CD14-positive monocyte (primary cell): ENCODE results near the genes FOXC1 and RIPK1.

DNA sequence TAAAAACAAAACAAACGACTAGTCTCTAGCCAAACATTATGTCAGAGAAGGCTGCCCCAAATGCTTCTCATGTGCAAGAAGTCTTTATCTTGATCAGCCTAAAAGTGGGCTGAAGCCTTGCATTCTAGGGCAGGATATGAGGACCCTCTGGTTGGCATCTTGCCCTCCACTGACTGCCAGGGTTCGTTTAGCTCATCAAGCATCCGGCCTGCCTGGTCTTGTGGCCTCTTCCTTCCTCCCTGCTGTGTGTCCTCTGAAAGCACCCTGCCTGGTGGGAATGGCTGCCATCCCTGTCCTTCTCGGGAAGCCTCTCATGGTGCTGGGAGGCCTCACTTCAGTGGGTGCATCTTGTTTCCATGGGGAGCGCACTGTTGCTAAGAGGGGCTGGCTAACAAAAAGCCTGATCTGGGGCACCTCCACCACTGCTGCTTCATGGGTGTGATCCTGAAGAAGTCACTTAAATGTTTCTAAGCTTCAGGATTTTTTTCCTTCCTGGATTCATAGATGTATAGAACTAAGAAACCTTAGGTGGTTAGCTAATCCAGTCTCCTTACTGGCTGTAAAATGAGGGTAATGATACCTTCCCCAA is 4.5 kb downstream of the DUSP22 start:
- CAGE, long polyA plus RNA, result no peak

- CAGE, long polyA plus RNA, result no peak
These were observed 24.7 kb downstream of the DUSP22 start for GRCh38 chr6:317045-317289.

DNA sequence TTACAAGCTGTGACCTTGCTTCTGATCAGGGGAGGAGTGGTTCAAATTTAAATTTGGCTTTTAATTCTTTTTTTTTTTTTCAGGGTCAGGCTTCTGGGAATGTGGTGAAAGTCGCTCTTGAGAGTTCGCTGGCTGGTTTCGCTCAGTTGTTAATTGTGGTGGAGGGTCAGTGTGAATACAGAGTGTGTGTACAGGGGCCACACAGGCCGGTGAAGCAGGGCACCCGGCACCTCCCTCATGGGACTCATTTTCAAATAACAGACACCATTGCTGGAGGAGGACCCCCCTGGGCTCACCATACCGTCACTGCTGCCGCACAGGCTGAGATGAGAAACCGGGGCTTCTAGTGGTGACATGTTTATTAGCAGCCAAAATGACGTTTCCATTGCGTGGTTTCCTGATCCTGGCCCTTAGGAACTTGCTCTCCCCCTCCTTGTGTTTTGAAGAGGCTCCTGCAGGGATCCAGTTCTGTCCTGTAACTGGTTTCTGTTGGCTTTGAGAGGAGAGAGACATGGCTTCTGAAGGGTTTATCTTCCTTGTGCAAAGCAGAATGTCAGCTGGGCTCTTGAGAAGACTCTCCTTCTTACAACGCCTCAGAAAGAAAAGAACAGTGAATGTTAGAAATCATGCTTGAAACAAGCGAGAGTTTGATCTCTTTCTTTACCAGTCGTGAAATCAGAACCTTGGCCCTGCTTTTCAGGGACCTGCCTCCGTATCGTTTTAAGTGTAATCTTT is 37.7 kb downstream of the DUSP22 start:
- CAGE, long polyA plus RNA, result no peak

- CAGE, long polyA plus RNA, result no peak
These were observed 53.3 kb downstream of the IRF4 start for GRCh38 chr6:444853-445290.

GRCh38 chr6:591064-591816 is 65.7 kb downstream of the HUS1B start:
- CAGE, long polyA plus RNA, result no peak

DNA sequence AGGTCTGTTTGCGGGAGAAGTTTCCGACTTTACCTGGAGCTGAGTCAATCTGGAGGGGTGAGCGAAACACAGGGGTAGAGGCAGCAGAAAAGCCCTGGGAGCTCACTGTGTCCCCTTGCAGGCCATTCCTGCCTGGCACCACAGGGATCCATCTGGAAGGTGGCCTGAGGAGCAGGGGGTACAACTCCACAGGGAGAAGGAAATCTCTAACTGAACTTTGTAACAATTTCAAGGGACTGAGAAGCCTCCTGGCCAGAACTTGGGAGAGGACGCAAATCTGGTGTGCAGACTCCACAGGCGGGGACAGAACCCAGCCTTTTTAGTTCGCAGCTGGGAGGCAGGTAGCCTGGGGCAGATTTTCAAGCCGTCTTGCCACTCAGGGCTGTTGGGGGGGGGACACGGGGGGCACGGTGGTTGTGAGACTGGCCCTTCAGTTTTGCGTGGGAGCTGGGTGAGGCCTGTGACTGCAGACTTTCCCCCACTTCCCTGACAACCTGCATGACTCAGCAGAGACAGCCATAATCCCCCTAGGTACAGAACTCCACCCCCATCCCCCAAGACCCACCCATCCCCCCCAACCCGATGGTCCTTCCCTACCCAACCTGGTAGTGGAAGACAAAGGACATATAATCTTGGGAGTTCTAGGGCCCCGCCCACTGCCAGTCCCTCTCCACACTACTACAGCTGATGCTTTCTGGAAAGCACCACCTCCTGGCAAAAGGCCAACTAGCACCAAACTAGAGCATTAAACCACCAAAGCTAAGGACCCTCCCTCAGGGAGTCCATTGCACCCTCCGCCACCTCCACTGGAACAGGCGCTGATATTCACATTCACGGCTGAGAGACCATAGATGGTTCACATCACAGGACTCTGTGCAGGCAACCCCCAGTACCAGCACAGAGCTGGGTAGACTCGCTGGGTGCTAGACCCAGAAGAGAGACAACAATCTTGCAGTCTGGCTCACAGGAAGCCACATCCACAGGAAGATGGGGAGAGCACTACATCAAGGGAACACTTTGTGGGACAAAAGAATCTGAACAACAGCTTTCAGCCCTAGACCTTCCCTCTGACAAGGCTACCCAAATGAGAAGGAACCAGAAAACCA is 3.1 kb upstream of the HUS1B start:
- CAGE, long polyA plus RNA, result no peak

- CAGE, long polyA plus RNA, result no peak
These were observed 9.2 kb downstream of the EXOC2 start for GRCh38 chr6:683405-684397.

DNA sequence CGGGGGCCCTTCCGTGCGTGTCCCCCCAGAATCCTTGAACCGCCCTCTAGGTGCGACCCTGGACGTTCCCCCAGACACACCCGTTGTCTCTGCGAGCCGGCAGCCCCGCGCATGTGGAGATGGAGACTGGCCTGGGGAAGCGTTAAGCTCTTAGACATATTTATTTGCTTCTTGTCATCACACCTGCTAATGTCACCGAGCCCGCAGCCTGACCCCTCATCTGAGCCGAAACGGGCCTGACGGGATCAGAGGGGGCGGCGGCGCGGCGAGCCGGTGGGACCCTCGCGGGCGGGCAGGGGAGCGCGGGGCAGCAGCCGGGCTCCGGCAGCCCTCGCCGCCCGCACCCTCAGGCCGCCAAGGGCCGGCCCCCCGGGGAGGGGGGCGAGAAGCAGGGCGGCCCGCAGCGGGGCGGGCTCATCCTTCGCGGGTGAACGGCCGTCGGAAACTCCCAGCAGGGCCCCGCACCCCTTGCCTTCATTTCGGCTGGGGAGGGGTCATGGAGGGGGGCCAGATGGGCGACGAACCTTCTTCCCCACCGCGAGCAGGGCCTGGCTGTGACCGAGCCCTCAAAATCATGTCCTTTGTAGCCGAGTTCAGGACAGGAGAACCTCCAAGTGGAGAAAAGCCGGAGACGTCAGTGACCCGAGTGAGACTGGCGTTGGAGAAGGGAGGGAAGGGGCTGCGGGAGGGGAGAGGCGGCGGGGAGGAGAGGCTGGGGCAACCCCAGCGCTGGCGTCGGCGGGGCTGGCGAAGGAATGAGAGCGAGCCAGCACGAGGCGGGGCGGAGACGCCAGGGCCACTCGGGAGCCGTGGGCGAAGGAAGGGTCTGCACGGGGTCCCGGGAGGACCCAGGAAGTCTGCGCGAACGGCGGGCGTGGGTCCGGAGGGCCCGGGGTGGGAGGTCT is 733 bp upstream of the FOXC1 start:
- CAGE, long polyA plus RNA, result no peak

DNA sequence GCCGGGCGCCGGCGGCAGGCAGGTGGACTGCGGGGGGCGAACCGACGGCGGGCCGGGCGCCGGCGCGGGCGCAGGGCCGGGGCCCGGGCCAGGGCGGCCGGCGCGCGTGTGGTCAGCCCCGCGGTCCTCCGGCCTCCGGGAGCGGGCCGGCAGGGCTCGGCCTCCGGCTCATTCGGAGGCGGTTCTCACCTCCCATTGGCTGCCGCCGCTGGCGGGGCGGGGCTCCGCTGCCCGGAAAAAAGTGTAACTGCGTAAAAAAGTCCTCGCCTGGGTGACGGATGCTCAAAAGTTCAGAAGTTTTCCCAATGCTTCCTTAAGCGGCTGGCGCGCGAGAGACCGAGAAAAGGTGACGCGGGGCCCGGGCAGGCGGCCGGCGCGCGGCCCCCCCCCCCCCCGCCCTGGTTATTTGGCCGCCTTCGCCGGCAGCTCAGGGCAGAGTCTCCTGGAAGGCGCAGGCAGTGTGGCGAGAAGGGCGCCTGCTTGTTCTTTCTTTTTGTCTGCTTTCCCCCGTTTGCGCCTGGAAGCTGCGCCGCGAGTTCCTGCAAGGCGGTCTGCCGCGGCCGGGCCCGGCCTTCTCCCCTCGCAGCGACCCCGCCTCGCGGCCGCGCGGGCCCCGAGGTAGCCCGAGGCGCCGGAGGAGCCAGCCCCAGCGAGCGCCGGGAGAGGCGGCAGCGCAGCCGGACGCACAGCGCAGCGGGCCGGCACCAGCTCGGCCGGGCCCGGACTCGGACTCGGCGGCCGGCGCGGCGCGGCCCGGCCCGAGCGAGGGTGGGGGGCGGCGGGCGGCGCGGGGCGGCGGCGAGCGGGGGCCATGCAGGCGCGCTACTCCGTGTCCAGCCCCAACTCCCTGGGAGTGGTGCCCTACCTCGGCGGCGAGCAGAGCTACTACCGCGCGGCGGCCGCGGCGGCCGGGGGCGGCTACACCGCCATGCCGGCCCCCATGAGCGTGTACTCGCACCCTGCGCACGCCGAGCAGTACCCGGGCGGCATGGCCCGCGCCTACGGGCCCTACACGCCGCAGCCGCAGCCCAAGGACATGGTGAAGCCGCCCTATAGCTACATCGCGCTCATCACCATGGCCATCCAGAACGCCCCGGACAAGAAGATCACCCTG is at the start of gene FOXC1:
FOXC1 (plus strand) TSS at position 281 of the 1,114 bp plus-strand sequence.
- CAGE, long polyA plus RNA, result no peak

DNA sequence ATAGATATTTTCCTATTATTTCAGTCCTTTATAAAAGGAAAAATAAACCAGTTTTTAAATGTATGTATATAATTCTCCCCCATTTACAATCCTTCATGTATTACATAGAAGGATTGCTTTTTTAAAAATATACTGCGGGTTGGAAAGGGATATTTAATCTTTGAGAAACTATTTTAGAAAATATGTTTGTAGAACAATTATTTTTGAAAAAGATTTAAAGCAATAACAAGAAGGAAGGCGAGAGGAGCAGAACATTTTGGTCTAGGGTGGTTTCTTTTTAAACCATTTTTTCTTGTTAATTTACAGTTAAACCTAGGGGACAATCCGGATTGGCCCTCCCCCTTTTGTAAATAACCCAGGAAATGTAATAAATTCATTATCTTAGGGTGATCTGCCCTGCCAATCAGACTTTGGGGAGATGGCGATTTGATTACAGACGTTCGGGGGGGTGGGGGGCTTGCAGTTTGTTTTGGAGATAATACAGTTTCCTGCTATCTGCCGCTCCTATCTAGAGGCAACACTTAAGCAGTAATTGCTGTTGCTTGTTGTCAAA is 3.6 kb downstream of the FOXC1 start:
- CAGE, long polyA plus RNA, result no peak

DNA sequence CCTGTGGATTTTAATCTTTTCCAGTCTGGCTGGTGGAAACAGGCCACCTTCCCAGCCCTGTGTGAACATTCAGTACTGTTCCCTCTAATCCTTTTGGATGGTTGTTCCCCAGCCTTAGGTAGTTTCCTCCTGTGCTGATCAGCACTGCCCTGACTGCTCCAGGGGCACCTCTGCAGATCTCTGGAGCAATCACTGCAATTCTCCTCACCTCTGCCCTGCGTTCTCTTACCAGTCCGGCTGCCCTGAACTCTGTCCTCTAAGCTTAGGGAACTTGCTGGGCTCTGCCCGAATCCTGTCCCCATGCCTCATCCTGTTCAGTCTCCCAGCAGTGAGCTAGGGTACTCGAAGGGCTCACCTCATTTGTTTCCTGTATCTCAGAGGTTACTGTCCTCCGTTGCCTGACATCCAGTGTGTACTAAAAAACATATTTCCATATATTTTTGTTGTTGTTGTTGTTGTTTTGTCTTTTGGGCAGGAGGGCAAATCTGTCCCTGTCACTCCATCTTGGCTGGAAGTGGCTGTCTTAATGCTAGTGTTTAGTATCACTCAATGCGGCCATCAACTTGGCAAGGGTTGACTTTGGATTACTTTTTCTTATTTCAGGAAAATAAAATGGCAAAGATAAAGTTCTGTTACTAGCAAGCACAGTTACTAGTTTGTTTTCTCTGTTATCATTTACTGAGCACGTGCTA is 83.6 kb downstream of the FOXC1 start:
- CAGE, long polyA plus RNA, result no peak

DNA sequence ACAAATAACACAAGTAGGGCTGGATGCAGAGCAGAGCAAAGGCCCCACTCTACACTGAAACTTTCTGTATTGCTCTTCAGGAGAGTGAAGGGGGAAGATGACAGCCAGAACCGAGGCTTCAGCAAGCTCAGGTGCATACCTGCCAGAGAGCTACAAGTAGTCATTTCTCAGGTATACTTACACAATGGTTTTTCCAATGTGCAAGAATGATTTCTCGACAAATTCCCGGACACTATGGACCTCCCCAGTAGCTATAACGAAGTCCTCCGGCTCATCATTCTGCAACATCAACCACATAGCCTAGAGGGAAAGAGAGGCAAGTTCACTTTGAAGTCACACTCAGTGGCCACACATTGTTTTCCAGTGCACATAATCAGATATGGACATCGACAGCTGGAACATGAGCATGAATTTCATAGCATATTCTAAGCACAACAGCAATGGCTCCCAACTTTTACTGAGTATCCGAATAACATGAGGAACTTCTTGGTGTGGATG is 132.6 kb downstream of the FOXC1 start:
- CAGE, long polyA plus RNA, result no peak

DNA sequence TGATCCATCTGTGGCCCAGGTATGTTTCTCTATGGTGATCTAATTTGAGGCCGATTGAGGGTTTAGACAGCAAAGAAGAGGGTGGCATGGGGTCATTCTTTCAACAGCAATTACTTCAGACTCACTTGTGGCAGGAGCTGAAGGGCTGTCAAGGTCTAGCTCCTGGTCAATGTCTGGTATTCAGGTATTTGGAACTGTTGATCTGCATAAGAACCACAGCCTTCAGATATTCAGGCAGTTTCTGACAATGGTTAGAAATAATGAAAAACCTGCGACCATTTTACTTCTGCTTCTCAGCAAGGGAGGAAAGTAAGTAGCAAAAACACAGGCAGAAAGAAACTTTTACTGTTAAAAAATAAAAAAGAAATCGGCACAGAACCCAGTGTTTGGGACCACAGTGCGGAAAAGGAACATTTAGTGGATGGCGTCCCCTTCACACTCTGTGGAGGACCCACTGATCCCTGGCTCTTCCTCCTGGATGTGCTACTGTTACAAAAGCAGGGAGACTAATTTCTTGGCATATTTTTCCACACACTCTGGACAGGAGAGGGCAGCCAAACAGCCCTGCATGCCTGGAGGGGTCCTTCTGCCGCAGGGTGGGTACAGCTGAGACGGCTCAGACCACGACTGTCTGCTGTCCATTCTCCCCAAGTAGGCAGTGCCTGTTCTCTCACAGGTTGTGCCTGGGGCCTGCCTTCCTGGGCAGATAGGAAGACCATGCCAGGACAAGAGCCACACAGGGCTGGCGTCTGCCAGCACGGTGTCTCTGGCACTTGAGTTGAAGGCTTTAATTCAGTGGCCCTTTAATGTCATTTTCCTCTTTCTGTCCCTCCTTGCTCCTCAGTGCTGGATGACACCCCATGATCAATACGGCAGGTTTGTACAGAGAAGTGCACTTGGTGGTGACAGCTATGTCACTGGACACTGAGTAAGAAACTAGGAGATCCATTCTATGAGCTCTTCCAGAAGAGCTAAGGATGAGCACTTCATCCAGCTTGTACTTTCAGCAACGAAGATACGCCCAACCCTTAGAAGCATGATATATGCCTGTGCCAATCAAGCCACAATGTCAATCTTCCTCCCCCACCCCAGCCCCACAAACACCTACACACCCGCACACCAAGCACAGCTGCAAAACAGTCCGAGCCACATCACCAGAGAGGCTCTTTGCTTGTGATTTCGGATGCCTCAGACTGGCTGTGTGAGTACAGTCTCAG is 260.1 kb downstream of the FOXC1 start:
- CAGE, long polyA plus RNA, result no peak

DNA sequence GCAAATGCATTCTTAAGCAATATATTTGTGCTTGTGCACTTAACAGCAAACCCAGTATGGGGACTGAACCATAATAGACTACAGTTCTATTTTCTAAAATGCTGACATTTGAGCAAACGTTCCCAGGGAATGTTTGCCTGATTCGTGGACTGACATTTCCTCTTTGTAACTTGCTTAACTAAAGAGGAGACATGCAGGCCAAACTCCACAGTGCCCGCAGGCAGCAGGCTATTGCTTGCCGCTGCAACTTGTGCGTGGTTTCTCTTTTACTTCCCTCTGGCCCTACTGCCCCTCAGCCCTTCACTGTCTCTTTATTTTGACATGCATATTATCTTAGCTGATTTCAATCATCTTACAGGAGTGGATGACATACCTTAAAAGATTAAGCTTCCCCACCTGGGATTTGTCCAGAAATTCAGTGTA is 141.5 kb downstream of the GMDS start:
- CAGE, long polyA plus RNA, result no peak

GRCh38 chr6:2623166-2623861 is 127.4 kb downstream of the MYLK4 start:
- CAGE, long polyA plus RNA, result no peak

DNA sequence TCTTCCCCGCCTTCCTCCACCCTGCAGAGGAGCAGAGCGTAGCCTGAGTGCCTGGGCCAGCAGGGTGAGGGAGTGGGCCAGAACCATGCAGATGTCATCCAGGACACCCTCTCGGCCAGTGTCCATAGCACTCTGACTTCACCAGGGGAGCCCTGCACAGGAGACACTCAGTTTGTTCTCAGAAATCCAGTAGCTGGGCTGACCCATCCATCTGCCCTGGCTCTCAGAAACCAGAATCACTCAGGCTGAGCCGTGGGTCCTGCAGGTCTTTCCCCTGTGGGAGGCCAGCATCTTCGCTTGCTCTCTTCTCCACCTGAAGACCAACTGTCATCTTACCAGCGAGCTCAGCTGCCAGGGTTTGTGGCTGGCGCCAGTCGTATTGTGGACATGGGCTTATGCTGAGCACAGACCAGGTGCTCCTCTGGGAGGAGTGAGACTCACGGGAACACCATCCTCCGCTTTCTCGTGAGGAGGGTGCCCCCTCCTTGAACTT is 17.0 kb downstream of the WRNIP1 start:
- CAGE, long polyA plus RNA, result no peak

- CAGE, long polyA plus RNA, result no peak
These were observed 13.0 kb downstream of the SERPINB9 start for GRCh38 chr6:2890141-2890541.

DNA sequence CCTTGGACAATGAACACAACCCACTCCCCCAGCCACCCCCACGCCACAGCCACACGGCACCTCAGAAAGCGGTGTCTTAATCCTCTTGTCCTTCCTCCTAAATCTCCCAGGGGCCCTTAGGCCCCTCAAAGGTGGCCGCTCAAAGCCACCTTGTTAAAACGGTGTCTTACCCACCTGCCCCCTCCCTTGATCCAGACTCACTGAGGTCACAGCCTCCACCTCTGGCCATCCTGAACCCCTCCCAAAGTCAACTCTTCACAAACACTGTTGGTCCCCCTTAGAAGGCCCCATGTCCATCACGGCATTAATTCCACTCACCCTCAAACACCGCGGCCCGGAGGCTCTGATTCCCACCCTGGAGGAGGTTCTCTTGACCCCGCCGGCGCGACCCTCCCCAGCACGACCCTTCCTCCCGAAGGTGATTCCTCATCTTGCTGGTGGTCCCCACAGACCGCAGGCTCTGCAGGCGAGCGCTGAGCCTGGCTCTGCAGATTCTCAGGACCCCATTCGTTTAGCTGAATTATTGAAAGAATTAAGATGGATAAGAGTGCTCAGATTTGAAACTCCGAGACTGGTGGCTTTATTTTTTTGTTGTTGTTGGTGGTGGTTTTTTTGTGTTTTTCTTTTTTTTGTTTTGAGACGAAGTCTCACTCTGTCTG is 1.1 kb downstream of the SERPINB9 start:
- CAGE, long polyA plus RNA, result no peak

GRCh38 chr6:2978042-2978593 is 6.8 kb upstream of the SERPINB6 start:
- CAGE, long polyA plus RNA, result no peak

DNA sequence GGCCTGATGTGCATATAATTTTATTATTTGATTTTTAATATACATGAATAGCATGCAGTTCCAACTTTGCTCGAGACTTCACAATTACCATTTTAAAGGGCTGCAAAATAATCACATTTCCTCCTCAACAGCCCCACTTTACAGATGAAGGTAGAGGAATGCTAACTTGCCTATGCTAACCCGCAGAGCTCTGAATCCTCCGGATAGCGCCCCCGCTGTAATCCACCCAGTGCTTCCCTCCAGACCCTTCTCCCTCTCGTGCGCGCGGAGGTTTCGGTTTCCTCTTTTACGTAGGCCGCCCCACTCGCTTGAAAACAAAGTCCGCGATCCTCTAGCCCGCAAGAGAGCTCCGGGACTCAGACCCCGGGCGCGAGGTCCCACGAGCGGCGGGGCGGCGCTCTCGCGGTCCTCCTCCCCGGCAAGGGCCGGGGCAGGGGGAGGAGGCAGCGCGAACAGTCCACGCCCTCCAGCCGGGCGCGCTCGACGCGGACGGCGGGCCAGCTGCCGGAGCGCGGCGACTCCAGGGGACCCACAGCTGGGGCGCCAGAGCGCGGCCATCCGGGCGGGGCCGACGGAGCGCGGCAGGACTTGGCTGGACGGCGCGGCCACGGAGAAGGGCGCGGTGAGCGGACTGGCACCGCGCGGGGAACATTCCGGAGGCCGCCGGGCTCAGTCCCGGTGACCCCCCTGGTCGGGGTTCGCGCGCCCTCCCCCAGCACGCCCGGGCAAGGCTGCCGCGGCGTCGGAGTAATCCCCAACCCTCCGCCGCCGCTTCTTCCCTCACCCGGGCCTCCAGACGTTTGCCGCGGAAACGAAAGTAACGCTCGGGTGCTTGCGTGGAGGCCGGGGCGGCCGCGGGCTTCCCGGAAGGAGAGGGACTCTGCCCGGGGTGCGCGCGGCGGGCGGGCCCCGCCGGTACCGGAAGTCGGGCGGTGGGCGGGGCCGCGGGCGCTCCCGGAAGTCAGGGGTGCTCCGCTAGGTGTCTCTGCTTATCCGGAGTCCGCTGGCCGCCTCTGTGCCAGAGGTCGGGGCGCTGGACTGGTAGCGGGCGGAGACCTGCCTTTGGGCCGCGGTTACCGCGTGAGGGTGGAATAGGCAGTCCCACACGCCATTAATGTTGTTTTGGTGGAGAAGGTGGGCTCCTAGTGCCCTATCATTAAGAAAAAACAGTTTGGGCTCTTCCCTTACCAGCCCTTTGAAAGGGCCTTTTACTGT is at the start of gene RIPK1:
RIPK1 (plus strand) TSS at position 455 of the 1,215 bp plus-strand sequence.
- CAGE, long polyA plus RNA, result no peak